Occipital lobe (tissue), 2 donors: Measurements from ENCODE around the genes PEPD and PDCD2L.

DNA sequence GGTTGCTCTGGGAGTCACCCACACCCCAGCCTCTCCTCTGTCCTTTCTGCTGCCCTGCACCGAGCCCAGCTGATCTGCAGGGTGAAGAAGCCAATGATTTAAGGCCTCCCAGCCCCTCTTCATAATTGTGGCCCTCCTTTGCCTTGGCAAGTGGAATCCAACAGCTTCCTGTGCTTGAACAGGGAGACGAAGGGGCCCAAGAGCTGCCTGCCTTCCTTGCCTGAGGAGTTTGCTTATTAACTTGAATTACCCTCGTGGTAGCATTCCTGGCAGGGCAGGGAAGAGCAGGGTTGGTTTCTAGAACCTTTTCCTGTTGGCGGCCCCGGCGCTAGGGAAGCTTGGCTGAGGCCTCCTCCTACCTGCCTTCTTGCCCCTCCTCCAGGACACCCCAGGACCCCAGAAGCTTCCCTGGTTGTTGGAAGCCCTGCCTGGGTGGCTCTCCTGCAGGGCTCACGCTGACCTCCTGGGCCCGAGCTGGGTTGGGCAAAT, 10.9 kb downstream of the CEBPA start:
- RAMPAGE, long total RNA = no peak

DNA sequence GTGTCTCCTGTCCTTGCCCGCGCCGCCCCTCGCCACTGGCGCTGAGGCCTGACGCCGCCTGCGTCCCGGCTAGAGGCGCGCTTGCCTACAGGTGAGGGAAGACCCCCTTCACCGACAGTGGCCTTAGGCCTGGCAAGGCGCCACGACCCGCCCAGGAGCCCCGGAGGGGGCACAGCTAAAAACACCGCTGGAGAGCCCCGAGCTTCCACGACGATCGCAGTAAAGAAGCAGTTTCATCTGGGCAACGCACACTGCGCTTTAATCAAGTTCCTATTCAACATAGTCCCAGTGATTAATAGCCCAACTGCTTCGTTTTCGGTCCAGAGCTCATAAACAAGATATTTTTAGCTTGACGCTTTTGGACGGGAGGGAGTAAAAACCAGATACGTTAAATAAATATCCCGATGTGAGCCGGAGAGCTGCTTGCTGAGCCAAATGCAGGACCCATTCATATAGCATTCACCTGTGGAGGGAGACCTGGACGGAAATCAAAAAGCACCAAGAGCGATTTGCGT, 1.5 kb upstream of the CEBPA start:
- RAMPAGE, long total RNA = no peak

DNA sequence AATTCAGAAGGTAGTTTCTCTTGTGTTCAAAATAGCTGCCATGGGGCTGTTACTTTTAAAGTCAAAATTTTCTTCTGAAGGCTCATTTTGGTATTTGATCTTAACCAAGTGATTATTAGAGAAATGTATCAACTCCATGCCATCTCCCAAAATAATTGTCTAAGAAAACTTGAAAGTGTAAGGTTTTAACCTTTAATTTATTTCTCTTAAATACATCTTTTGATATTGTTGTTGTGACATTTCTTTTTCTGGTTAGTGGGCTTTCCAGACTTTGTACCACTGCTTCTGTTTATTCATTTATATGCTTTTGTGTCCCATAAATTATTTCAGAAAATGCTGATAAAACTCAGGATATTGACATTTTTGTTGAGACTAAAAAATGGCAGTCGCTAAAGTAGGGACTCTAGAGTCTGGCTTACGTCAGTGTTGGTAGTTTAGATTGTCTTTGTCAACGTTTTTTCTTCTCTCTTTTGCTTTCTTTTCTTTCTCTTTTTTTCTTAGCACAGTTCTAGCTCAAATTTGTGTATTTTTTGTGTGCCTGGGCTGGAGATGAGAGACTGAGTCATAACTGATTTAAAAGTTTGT, 7.2 kb downstream of the CEBPG start:
- RAMPAGE, long total RNA = no peak

DNA sequence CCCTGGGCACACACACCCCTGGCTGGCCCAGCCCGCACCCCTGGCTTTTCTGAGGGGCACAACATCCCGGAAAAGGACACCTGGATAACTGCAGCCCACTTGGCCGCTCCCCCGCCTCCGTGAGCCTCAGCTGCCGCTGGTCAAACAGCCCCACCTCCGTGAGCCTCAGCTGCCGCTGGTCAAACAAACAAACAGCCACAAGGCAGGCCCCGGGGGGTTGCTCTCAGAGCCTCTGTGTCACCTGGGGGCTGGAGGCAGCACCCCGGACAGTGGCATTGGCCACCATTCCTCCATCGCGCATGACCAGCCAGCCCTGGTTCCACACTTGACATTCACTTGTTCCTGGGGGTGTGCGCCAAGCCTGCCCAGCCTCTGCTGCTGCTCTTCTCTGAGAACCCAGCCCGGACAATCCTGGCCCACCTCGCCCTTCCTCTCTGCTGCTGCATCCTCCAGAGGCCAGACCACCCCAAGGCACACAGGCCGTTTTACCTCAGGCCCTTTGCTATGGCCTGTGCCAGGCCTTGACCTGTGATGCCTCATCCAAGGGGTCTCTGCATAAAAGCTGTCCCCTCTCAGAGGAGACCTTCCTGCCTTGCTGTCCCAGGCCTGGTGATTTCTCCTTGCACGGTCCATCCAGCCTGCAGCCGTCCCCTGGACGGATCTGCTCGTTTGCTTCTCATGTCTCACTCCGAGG, 20.0 kb downstream of the CEBPG start:
- RAMPAGE, long total RNA = no peak

GRCh38 chr19:33438100-33438657, 64.7 kb downstream of the CEBPG start:
- RAMPAGE, long total RNA = no peak

GRCh38 chr19:33521201-33522433, at the start of gene PEPD:
TSS of gene PEPD (minus strand) at chr19:33521791.
- RAMPAGE, long total RNA = start-site peak on the minus strand at chr19:33521767-33521777, 116 and 68 reads in 2 replicates

DNA sequence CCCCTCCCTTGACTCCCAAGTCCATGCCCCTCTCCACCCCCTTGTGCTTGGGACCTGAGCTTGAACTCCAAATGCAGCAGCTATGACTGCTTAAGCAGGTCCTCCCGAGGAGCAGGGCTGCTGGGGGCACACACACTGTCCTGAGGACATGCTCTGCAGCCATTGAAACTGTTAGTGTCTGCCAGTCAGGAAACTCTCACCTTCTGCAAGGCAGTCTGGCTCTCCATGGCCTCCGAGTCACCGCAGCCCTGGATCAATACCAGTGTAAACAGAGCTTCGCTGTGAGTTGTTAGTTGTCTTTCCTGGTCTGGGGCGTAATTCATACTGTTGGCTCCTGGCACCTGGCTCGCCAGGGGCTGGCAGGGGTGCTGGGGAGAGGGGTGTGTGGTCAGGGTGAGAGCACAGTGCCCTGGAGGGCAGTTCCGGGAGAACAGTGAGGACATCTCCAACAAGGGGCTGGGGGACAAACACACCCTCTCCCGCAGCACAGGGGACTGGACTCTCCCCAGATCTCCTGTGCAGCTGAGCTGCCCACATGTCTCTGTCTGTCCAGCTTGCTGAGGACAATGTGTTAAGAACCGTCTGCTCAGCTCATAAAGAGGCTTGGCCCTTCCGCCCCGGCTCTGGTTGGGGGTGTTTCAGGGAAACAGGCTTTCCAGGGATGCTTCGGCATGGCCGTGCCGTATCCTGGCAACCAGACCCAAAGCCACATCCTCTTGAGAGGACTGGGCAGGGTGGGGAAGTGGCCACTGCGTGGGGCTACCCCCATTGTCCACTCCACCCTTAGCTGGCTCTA, 41.3 kb upstream of the CHST8 start:
- RAMPAGE, long total RNA = no peak

GRCh38 chr19:33796212-33796773, 377 bp upstream of the KCTD15 start:
- RAMPAGE, long total RNA = no peak

- RAMPAGE, long total RNA = no peak
Measured at GRCh38 chr19:34218151-34218664, 36.1 kb upstream of the GARRE1 start.

DNA sequence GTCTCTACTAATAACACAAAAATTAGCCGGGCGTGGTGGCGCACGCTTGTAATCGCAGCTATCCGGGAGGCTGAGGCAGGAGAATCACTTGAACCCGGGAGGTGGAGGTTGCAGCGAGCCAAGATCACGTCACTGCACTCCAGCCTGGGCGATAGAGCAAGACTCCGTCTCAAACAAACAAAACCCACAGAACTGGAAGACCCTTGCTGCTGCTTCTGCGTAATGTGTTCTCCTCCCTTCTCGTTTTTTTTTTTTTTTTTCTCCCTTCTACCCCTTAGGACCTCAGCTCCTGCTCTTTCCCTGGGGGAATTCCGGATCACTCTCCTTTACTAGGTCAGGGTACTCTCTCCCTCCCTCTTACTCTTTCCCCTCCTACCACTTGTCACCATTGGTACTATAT, 609 bp upstream of the GARRE1 start:
- RAMPAGE, long total RNA = no peak

GRCh38 chr19:34263655-34264275, 9.4 kb downstream of the GARRE1 start:
- RAMPAGE, long total RNA = no peak

GRCh38 chr19:34264632-34265147, 10.3 kb downstream of the GARRE1 start:
- RAMPAGE, long total RNA = no peak

DNA sequence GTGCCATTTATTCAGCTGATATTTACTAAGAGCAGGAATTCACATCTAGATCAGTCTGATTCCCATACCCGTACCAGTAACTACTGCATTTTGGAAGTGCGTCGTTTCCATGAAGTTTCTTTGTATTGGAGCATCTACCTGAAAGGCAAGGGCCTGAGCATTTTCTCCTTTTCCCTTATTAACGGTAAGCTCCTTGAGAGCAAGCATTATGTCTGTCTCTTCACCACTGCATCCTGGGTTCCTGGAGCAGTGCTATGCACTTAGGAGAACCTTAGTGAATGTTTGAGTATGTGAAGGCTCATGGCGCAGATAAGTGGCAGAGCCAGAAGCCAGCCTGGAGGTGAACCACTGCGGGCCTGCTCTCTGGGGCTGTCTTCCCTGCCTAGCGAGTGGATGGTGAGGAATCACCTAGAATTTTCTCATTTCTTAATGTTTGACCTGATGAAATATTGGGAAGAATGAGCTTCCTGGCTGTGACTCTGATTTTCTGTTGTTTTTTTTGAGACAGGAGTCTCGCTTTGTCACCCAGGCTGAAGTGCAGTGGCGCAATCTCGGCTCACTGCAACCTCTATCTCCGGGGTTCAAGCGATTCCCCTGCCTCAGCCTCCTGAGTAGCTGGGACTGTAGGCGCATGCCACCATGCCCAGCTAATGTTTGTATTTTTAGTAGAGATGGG, 11.7 kb downstream of the GARRE1 start:
- RAMPAGE, long total RNA = no peak

DNA sequence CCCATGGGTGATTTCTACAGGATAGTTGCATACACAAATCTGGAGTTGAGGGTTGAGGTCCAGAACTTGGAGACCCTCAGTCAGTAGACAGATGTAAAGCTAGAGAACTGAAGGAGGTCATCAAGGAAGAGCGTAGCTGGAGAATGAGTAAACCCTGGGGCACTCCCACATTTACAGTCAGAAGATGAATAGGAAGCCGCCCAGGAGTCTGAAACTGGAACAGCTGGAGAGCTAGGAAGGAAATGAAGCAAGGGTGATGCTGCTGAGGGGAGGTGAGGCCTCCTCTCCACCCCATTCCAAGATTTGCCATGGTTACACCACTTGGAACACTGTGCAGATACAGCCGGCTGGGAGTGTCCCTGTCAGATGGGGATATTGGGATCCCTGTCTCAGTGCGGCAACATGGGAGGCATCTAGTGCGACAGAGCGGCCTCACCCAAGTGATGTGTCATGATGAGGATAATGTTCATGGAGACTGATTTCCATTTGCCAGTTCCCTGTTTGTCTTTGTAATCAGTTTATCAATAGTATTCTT, 51.8 kb upstream of the GPI start:
- RAMPAGE, long total RNA = no peak

GRCh38 chr19:34386148-34387110, 17.8 kb upstream of the PDCD2L start:
- RAMPAGE, long total RNA = no peak

DNA sequence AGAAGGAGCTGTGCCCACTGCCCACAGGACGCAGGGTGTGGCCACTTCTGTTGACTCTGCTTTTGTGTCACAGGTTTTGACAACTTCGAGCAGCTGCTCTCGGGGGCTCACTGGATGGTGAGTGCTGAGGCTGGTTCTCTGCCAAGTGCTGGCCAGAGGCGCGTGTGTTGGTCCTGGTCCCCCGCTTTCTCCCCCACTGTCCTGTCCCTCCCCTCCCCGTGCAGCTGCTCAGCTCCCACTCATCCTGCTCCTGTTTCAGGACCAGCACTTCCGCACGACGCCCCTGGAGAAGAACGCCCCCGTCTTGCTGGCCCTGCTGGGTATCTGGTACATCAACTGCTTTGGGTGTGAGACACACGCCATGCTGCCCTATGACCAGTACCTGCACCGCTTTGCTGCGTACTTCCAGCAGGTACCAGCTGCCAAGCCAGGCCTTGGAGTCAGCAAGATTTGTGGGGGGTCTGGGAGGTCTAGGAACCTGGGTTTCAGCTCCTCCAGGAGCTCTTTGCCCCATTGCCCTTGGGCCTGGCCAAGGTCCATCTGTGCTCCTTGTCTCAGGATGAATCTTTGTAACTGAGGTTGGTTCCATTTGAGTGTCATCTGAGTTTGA, 10.4 kb upstream of the PDCD2L start:
- RAMPAGE, long total RNA = no peak

DNA sequence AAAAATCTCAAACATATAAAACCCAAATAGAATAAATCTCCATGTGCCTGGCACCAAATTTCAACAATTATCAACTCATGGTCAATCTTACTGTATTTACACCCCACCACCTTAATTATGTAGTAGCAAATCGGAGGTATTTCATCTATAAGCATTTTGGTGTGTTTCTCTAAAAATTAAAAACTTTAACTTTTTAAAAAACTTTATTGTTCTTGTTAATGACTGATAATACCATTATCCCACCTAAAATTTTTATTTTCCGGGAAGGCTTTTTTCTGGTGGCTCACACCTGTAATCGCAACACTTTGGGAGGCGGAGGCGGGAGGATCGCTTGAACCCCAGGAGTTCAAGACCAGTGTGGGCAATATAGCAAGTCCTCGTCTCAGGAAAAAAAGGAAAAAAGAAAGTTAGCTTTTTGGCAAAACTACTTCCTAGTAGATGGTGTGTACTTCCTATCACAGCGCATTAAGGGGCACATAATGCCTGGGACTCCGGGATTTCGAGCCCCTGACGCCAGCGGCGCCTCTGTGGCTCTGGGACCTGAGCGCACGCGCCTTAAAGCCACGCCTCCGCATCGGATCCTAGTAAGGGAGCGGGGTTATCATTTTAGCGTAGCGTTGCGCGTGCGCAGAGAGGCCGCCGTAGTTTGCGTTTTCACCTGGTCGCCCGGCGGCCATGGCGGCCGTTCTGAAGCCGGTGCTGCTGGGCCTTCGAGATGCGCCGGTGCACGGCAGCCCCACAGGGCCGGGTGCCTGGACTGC, at the start of gene PDCD2L:
PDCD2L (plus strand) TSS at position 644 of the 761 bp plus-strand sequence.
- RAMPAGE, long total RNA = no peak

- RAMPAGE, long total RNA = no peak
Measured at GRCh38 chr19:34480853-34481417, 623 bp upstream of the WTIP start.

- RAMPAGE, long total RNA = no peak
Measured at GRCh38 chr19:34548542-34548910, 67.0 kb downstream of the WTIP start.

DNA sequence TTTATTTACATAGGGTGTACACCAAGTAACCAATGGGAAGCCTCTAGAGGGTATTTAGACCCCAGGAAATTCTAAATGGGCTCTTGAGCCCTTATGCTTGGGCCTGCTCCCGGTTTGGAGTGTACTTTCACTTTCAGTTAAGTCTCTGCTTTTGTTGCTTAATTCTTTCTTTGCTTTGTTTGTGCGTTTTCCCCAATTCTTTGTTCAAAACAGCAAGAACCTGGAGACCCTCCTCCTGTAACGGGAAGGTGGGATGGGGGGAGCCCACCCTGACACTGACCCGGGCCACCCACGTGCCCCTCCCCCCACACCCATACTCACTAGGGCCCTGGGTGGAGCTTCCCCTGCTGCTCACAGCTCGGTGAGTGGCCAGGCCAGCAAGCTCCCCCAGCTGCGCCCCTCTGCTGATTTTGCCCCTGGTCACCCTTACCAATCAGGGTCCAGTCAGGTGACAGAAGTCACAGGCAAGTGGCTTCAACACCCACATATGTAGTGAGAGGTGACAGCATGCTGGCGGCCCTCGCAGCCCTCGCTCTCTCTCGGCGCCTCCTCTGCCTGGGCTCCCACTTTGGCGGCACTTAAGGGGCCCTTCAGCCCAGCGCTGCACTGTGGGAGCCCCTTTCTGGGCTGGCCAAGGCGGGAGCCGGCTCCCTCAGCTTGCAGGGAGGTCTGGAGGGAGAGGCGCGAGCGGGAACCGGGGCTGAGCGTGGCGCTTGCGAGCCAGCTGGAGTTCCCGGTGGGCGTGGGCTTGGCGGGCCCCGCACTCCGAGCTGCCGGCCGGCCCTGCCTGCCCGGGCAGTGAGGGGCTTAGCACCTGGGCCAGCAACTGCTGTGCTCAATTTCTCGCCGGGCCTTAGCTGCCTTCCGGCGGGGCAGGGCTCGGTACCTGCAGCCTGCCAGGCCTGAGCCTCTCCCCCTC, 9.2 kb downstream of the SCGB2B2 start:
- RAMPAGE, long total RNA = no peak